T-cell (primary cell): ENCODE measurements around the gene PSMC1.

GRCh38 chr14:88825511-88825948, 1.1 kb downstream of the TTC8 start:
- PRO-cap, 7 experiments = no peak in any of the 7 experiments

DNA sequence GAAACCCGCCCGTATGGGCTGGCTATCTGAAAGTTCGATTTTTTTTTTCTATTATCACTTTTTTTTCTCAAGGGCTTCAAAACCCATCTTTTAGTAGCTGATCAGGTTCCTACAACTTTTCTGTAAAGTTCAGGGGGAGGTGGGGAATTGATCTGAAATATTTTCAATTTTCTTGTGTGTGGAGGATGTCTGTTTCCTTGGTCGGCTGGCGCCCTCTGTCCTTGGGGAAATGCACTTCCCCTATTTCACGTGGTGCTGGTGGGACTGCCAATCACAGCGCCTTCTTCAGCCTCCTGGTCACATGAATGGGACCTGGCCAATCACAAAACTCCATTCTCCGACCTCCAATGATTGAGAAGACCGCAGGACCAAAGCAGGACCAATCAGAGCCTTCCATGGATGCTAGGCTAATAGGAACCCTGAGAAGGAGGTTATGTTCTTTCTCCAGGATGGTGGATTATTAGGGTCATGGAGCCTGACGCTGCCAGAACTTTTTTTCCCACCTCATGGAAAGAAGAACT, 188.6 kb downstream of the TTC8 start:
- PRO-cap, 7 experiments = no peak in any of the 7 experiments

DNA sequence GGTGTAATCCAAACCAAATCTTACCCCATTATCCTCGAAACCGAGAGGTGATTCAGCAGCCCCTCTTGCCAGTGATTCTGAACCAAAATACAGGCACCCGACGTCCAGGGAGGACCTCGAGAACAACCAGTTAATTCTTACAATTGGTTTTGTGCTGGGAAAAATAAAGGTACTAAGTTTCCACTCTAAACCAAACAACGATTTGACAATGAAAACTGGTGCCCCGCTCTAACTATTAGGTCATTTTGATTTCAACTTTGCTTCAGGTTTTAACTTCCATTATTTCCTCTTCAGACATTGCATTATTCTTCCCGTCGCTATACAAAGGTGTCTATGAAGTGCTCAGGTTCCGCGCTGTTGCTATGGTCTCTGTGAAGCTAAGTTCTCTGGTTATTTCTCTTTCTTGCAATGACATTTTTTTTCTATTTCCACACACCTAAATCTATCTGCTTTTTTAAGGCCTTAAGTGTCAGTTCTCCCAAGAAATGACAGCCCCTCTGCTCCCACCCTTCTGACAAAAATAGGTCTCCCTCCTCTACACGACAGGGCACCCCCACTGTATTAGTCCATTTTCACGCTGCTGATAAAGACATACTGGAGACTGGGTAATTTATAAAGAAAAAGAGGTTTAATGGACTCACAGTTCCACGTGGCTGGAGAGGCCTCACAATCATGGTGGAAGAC, 139.4 kb downstream of the FOXN3 start:
- PRO-cap, 7 experiments = no peak in any of the 7 experiments

- PRO-cap, 7 experiments = no peak in any of the 7 experiments
Measured at GRCh38 chr14:89402855-89403376, 14.1 kb downstream of the FOXN3 start.

GRCh38 chr14:89417459-89418449, 721 bp upstream of the FOXN3 start:
- PRO-cap, 7 experiments = peak in 7 of 7 experiments; most common plus-strand start chr14:89417679 (in 2); most common minus-strand start chr14:89417638 (in 5)

DNA sequence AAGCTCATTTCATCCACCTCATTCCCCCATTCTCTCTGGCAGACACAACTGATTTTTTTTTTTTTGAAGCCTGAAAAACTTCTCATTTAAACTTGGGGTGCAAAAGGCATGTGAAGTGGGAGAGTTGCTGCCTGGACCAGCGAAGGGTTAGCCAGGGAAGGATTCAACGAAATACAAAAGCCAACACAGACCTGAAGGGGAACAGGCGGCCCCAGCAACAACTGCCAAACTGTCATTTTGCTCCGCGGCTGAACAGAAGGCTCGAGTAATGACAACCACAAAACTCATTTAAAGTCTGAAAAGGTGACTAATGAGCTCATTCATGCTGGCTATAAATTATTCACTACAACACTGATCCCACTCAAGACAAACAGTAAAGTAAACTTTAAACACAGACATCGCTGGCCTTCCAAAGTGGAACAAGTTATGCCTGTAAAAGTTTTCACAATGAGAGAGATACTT, 12.5 kb upstream of the FOXN3 start:
- PRO-cap, 7 experiments = peak in 1 of 7 experiments; most common minus-strand start position 231 of the sequence (in 1)

DNA sequence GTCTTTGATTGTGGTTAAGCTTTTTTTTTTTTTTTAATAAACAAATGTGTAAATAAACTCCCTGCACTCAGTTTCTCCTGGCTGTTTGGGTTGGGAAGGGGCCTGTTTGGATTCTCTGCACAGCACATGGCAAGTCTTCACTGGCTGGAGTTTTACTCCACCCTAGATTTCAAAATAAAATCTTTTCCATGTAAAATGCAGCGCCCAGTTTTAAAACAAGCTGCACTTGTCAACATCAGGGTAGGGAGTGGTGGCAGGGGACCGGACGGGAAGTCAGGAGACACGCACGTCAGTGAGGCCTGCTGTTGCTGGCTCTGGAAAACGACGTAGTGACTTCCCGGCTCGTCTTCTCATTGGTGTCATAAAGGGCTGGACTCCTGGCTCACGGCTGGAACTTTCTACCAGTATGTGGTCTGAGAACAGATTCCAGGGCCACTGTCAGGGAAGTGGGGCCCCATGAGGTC, 64.1 kb upstream of the FOXN3 start:
- PRO-cap, 7 experiments = no peak in any of the 7 experiments

DNA sequence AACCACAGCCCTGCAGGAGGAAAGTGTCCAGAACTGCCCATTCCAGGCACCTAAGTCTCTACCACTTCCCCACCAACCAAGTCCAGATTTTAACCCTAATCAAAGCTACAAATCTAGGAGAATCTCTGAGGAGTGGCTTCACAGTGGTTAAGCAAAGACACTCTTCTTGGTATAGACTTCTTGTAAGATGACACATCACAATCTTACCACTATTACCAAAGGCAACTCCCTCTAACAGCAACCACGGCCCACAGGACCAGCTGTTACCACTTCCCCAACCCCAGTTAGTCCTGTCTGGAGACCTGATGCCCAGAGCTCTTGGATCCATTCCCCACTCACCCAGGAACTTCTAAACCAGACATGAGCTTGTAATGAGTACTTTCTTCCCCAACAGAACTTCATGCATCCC, 87.5 kb upstream of the FOXN3 start:
- PRO-cap, 7 experiments = no peak in any of the 7 experiments

- PRO-cap, 7 experiments = no peak in any of the 7 experiments
Measured at GRCh38 chr14:89565458-89565742, 148.4 kb upstream of the FOXN3 start.

DNA sequence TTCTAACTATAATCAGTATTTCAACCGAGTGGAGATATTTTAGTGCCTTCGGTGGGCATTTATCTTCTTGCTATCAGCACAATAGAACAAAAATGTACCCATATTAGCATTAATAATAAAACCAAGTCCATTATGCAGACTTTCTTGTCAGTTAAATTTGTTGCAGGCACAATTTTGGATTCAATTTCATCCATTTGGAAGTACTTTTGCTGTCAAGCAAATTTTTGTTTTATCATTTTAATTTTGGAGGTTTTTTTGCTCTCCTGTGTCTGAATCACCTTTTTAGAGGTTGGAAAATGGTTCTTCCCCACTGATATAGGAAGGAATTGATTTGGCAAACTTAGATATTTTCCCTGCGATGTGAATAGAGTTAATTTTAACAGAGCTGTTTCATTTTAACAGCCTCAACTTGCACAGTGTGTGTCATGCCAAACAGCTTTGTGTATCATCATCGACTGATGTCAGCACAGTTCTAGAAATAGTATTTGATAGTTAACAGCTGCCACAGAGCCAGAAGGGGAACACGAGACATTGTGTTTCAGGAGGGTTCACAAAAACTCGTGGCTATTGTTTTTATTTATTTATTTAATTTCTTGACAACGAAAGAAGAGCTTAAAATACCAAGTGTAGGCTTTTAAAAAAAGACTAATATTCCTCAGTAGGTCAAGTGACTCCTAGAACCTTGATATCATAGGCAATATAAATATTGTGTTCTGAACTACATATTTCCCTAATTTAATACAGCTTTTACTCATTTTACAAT, 243.1 kb upstream of the FOXN3 start:
- PRO-cap, 7 experiments = no peak in any of the 7 experiments

- PRO-cap, 7 experiments = no peak in any of the 7 experiments
Measured at GRCh38 chr14:89792543-89792856, 162.0 kb downstream of the EFCAB11 start.

- PRO-cap, 7 experiments = no peak in any of the 7 experiments
Measured at GRCh38 chr14:90087234-90087963, 25.6 kb downstream of the KCNK13 start.

- PRO-cap, 7 experiments = no peak in any of the 7 experiments
Measured at GRCh38 chr14:90140666-90141398, 79.0 kb downstream of the KCNK13 start.

DNA sequence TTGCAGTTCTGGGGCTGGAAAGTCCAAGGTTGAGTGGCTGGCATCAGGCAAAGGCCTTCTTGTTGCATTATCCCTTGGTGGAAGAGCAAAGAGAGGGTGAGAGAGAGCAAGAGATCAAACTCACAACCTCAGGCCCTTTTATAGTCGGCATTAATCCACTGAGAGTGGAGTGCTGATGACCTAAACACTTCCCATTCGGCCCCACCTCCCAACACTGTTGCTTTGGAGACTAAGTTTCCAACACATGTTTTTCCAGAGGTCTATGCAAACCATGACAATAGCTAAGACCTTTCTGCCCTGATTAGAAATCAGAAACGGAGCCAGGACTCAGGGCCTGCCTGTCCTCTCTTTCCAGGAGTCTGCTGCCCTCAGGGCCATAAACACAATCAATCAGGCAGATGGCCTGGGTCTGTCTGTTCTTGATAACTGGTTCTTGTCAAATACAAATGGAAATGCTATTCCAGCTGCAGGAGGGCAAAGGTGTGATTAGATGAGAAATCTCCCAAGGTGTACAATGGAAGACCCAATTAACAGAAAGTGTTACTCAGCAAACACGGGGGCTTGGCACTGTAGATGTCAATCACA, 97.2 kb upstream of the PSMC1 start:
- PRO-cap, 7 experiments = no peak in any of the 7 experiments

DNA sequence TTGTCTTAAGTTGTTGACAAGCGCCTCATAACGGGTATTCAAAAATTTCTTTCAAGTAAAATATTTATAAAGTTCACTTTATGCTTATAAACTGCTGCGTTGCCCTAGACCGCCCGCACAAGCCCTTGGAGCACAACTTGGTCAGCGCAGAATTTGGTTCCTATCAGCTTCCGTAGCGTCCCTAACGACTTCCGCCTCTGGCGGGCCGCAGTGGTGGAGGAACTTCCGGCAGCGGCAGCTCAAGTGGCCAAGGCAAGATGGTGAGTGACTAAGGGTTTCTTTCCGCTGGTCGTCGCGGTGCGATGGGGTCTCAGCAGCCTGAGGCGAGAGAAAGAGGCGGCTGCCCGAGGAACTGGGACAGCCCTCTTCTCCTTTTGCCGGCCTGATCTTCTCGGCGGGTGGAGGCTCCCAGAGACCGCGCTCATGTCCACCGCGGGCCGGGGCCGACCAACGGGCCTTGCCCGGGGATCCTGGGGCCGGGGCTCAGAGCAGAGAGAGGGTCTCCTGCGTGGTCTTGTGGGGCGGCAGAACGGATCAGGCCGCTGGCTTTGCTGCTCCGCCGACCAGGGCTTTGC, at the start of gene PSMC1:
Gene PSMC1 (plus strand): TSS at position 213 of the 575 bp plus-strand sequence.
- PRO-cap, 7 experiments = peak in 7 of 7 experiments; most common plus-strand start position 237 of the sequence (in 7); most common minus-strand start position 139 of the sequence (in 7)

DNA sequence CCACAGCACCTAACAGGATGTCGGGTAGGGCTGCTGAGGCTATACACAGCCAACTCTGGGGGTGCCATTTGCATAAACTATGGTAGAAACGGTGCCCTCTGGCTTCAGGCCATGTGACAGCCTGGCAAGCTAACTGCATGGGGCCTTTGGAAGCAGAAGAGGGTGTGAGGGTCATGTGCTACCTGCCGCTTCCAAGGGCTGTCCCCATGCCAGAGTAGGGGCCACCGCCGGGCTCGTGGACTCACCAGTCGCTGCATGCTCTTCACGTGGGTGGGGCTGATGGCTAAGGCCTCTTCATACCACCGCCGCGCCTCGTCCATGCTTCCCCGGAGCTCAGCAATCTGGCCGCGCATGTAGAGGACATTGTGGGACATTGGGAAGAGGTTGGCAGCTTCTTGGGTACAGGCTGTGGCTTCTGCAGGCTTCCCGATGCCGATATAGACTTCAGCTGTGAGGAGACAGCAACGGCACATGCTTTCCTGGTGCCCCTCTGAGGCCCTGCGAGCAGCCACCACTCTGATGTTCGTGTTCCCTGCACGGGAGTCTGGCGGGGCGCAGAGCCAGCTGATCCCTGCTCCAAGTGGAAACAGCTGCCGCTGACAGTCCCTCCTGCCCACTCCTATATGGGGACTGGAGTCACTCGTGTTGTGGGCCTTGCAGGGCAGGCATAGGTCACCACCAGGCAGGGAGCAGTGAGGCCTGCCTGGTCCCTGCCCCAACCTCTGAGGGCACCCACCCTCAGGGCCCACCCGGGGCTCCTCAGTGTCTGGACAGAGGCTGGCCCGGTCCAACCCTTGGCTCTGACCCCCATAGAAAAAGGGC, 181.2 kb downstream of the CALM1 start:
- PRO-cap, 7 experiments = no peak in any of the 7 experiments

GRCh38 chr14:90642124-90643069, 173.8 kb downstream of the TTC7B start:
- PRO-cap, 7 experiments = no peak in any of the 7 experiments

DNA sequence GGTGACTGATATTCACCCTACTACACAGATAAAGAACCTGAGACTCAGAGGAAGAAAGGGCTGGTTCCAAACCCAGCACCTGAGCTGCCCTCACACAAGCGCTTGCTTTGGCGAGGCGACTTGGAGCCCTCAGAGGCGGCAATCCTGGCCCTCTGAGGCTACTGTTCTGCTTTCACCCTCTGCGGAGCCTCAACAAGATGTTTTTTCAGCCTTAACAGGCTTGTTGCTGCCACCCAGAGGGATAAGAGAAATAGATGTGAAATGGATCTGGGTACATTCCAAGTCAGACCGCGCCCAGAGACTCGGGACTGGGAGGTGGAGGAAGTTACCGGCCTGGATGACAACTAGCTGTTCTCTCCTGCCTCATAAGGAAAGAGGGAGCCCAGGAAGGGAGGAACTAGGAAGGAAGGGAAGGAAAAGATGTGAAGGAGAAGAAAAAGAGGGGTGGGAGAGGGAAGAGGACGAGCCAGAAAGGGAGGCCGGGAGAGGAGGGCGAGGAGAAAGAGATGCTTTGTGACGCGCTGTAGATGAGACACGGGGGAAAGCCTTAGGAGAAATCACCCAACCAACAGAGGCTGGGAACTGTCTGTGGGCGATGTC, 89.5 kb downstream of the TTC7B start:
- PRO-cap, 7 experiments = no peak in any of the 7 experiments

GRCh38 chr14:90802348-90802707, 13.9 kb downstream of the TTC7B start:
- PRO-cap, 7 experiments = no peak in any of the 7 experiments

- PRO-cap, 7 experiments = no peak in any of the 7 experiments
Measured at GRCh38 chr14:91009490-91009911, 50.9 kb downstream of the RPS6KA5 start.